Hair follicle dermal papilla cell (primary cell): Measurements from ENCODE around the gene NMBR.

DNA sequence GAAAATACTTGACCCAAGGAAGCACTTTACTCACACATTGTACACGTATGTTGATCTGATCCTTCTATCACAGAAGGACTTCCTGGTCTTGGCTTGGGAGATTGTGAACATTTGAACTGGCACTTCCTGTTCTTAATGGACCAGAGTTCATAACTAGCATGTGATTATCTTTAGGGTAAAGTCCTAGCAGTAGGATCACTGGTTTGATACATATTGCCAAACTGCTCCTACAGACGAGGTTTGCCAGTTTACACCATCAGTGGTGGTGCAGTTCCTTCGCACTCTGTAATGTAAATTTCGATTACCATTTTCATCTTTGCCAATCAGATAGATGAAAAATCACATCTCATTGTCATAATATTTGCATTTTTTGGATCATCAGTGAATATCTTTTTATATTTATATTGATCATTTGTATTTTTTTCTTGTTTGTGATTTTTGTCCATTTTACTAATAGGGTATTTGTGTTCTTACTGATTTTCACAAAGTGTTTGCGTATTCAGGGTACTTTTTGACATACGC is 12.9 kb downstream of the HECA start:
- CAGE, long polyA plus RNA: no peak

- CAGE, long polyA plus RNA: no peak
Measured at GRCh38 chr6:139161809-139162708, 27.2 kb downstream of the HECA start.

GRCh38 chr6:139474839-139475047 is 100.3 kb upstream of the CITED2 start:
- CAGE, long polyA plus RNA: no peak

DNA sequence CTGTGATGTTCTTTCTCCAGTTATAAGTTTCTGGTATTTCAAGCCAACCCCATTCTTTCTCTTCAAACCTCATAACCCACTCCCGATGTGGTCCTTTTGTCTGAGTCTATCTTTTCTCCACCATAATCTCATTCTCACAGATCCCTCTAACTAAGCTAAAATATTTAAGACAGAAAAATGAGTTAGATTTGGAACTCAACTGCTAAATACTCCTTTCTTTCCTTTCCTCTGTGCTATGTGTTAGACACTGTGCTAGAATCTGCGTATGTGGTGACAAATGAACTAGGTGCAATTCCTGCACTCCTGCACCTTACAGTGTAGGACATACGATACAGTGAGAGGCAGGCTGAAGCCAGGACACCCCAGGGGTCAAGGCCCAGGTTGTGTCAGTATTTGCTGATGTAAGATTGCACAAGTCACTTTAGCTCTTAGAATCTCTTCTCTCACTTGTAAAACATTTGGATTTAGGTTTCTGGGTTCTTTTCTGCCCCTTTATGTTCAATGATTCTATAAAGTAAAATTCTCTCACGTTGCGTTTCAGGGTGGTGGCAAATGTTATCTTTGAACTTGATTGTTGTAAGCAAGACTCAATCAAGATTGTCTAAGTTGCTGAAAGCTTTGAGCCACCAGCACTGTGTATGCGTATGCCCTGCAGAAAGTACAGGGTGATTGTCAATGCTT is 105.8 kb upstream of the CITED2 start:
- CAGE, long polyA plus RNA: no peak

DNA sequence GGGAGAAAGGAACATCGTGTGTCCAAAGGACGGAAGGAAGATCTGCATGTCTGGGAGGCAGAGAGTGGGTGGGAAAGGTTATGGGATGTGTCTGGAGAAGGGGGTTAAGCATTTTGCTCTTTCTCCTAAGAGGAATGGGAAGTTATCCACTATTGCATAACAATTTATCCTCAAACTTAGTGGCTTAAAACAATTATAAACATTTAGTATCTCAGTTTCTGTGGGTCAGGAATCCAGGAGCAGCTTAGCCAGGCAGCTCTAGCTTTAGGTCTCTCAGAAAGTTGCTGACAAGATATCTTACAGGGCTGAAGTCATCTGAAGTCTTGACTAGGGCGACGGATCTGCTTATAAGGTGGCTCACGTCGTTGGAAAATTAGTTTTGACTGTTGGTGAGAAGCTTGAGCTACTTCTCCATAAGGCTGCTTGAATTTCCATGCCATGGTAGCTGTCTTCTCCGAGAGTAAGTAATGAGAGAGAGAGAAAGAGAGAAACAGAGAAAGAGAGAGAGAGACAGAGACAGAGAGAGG is 229.3 kb upstream of the CITED2 start:
- CAGE, long polyA plus RNA: no peak

DNA sequence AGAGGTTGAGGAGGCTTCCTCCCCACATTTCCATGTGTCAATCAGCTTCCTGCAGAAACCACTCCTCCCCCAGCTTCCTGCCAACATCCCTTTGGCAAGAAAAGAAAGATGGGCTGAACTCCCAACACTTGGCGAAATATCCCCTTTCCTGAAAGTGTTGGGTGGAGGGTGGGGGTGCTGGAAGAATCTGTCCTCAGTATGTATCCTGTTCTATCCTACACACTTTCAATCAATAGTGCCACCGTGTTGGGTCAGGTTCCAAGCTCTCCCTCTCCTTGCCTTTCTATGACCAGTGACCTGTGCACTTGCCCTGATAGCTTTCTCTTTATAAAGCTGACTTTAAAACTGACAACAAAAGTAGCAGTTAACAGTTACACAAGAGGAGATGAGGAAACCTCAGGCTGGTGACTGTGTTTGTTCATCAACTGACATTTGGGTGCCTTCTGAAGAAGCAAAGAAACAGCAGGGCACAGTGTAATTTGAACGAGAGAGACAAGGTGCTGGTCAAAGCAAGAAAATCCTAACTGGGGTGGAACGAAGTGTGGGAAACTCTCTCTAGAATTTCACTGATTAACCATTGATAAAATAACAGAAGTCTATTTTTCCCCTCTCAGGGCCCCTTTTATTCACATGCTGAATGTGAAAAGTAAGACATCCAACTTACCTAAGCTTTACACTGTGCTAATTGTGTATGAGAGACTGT is 252.2 kb upstream of the CITED2 start:
- CAGE, long polyA plus RNA: no peak

DNA sequence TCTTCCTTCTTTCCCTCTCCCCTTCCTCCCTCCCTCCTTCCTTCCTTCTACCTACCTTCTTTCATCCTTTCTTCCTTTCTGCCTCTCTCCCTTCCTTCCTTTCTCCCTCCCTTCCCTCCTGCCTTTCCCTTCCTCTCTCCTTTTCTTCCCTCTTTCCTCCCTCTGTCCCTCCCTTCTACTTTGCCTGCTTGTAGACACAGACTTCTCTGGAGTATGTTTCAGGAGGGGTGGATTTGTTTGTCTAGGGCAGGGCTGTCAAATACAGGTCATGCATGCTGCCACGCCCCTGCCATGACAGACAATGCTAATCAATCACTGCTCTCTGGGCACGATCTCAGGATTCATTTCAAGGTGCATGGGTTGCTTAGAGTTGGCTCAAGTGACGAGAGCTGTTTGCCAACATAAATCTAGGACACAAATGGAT is 281.6 kb upstream of the CITED2 start:
- CAGE, long polyA plus RNA: no peak

- CAGE, long polyA plus RNA: no peak
Measured at GRCh38 chr6:139853143-139853771, 478.8 kb upstream of the CITED2 start.

DNA sequence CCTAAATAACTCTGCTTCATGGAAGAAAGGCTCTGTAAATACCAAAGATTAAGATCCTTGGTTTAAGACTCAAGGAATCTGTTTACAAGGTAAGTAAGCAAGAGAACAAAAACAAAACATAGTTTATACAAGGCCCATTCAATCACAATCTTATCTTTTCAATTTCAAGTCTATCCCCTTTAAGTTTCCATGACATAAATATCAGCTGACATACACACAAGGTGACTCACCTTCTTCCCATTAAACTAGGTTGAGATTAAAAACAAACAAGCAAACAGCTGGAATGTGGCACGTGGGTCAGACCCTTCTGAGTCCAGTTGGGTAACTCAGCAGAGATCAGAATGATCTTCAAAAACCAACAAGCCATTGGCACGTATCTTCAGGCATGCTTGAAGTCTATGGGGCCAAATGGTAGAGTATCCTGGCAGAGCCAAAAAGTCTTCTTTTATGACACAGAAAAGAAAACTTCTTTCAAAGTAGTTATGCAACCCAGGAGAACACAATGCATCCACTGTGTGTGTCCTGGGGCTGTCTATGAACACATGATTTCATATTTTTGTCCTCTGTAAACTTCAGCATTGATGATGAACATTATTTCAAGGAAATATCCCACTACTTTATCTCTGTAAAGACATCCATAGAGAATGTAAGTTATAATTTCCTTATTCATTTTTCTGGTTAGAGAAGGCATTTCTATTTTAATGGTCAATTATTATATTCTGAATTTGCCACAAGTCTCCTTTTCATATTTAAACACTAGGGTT is 603.5 kb upstream of the CITED2 start:
- CAGE, long polyA plus RNA: no peak

- CAGE, long polyA plus RNA: no peak
Measured at GRCh38 chr6:139981806-139982186, 607.3 kb upstream of the CITED2 start.

DNA sequence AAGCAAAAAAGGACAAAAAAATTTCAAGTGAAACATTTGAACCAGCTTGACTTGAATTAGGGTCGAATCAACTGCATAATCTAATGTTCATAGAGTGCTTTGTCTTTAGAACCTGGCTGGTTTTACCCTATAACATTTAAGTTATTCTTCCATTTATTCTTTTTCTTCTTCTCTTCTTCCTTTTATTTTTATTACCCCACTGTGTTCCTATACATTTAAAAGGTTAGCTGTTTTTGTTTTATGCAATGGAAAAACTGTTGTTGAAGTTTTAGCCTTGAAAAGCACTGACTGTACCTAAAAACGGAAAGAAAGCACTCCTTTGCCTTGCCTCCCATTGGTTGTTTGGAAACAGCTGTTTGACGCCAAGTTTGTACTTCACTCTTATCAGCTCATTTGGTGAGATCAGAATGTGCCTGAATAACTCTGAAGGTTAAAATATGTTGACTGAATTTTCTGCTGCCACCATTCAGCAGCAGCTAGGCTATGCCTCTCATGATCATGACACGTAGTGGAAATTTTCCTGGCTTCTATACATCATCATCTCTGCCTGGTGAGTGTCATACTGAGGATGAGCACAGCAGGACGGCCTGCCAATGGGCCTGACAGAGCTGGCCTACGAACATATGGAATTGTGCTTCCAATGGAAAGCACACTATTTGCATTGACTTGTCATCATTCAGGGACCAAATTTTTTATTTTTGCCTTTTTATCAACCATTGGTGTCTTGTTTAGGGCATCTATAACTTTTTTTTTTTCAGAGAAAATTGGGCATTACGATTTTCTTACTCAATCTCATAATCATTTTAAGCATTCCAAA is 704.8 kb upstream of the CITED2 start:
- CAGE, long polyA plus RNA: no peak

- CAGE, long polyA plus RNA: no peak
Measured at GRCh38 chr6:140313027-140313477, 938.6 kb upstream of the CITED2 start.

DNA sequence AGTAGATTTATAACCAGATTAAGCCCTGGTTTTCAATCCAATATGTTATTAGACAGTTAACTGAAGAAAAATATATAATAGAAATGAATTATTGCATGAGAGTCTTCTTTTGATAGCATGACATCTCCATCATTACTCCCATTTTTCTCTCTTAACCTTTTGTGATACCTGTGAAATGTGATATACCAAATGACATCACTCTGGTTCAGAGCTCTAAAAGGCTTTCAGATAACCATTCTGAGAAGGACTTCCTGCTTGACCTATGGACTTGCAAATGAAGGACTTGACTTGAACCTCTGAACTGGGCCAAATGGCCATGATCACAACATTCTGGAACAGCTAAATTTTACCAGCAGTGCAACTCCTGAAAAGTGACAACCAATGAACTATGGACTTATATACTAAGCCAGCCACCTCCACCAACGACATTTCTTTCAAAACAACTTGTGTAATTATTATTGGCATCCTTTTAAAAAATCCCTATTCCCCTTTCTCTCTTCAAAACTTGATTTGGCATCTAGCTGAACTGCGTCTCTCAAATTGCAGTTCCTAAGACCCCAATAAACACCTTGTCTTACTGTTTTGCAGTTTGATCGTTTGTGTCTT is 1085.8 kb upstream of the CITED2 start:
- CAGE, long polyA plus RNA: no peak

DNA sequence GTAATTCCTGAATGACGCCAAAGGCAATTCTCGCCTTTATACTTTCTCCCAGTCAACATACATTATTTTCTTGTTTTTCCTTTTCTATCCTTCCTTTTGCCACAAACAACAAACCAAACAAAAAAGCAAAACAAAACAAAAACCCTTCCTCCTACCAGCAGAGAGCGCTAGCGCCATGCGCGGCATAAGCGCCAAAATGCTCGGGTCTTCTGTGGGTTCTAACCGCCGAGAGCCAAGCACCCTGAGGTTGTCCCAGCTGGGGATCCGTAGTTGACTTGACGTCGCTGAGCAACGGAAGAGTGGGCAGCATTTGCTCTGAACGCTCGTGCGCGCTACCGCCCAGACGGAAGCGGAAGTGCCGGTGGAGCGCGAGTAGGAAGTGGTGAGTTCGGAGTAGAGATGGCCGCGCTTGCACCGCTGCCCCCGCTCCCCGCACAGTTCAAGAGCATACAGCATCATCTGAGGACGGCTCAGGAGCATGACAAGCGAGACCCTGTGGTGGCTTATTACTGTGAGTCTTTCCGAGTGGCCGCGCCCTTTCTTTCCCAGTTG is at the start of gene NMBR:
TSS of gene NMBR (minus strand) at position 234 of the 552 bp plus-strand sequence.
- CAGE, long polyA plus RNA: no peak

DNA sequence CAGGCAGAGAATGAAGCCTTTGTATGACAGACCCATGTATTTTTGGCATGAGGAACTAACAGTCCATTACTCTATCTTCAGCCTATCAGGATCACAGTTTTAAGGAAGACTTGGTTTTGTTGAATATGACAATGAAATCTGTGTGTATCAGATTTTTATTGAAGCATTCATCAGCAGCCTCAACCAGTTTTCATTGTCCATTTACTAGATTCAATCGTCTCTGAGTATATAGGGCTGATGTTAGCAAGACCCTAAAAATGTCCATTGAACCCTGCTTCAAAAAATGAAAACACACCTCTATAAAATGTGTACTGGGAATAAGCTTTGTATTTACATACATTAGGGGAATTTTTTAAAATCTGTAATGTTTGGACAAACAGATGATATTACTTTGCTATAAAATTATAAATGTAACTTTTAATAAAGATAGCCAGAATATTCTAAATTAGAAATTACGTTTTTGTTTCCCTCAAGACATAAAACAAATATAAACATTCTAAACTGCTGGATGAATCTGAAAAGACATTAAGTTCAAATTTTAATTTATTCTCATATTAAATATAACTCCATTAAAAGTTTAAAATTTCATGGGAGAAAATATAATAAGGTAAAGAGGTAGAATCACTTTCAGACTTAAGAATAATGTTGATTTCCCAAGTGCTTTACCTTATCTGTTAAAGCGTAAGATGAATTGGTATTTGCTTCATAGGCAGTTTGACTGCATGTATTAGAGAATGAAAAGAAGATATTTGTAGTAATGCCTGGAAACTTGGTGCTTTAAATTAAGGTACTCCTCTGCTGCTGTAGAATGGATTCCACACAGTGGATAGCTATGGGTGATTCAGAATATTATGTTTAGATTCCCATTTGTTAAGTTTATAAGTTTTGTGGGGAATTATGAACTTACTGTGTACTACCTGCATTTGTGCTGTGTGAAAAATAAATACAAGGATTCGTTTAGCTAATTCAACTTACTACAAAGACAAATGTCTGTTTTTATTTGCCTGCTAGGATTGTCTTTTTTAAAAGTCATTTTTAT is 71.9 kb downstream of the VTA1 start:
- CAGE, long polyA plus RNA: no peak

- CAGE, long polyA plus RNA: no peak
Measured at GRCh38 chr6:142819674-142819996, 125.3 kb downstream of the HIVEP2 start.

DNA sequence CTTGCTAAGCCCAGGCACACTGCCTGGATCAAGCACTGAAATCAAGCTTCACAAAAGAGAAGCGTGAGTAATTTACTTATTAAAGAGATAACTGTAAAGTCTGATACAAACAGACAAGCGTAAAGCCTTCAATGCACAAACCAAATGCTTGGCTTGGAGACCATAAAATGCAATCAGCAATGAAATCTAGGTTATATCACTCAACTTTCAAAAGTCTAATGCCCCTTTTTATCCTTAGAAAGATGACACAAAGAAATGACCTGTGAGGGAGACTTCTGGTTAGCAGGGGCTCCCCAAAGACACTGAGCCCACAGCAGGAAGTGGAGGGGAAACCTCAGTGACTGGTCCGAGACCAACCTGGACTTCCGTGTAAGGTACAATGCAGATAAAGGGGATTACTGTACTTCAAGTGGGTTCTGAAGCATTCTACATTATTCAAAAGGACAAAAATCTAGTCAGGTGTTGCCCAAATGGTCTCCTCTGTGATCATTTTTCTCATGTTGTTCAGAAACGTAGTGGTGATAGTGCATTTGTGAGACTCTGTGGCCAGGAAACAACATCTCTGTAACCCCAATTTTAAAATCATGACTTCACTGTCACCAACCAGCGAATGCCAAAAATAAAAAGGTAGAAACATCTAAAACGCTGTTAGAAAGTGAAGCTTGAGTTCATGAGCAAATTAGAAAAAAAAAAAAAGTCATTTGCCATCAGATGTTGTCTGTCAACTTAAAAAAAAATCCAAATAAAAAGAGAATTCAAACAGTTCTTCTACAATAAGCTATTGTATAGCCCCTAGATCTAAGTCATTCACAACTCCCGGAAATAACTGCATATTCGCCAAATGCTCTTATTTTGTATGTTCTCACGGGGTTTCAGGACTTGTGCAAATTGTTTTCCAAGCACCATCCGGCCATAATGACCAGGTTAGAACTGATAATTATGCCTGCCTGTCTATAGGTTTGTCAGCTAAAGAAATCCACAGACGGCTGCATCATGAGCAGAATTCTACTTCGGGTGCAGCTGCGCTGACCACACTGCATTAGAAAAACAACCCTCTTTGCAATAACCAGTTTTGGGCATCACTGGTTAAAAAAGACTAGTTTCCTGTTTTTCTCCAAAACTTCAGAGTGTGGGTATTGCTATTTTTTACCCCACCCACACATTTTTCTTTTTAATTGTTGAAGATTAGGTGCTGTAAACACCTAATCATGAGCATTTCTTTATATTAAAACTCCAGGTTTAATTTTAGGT is 88.0 kb downstream of the HIVEP2 start:
- CAGE, long polyA plus RNA: no peak

DNA sequence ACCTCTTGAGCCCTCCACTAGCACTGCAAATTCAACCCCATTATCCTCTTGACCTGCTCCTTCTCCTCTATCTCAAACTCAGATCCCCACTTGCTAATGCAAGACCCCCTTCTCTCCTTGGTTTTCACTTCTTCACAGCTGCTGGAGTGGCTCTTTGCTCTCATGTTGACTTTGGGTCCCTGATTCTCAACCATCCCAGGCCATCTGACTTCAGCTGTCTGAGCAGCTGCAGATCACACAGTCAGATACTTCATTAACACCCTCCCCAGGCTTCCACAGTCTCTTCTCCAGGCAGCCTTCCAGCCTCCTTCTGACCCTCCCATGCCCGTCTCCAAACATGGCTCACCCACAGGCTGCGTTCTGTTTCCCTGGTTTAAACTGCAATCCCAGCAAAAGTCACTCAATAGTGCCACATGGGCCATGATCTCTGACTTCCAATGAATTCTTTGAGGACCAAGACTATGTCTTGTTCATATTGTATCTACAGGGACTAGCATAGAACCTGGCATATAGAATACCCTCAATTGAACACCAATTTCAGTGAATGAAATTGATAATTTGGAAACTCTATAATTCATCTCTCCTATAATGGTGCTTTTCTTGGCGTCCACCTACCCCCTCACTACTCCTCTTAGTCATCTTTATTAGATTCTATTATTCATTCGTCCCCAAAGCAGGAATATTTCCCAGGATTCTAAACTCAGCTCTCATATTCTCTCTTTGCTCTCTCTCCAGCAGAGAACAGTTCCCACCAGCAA is 65.3 kb downstream of the HIVEP2 start:
- CAGE, long polyA plus RNA: no peak

DNA sequence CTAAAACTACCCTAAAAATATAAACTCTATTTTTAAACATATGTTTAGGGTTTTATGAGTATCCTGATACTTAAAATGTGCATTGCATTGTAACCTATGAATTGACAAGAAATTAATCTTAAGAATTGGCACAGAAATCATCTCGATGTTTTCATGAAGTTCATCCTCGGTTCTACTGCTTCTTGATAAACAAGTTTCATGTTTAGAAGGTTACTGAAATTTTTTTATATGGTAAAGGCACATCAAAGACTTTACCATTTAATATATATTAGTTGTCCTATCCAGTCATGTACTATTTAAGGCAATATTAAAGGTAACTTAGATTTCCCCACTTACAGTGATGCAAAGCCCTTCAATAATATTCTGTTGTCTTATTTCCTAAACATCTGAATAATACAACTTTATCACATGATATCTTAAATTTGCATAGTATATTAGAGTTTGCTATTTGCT is 16.7 kb downstream of the HIVEP2 start:
- CAGE, long polyA plus RNA: no peak

GRCh38 chr6:142943476-142944389 is 1.2 kb downstream of the HIVEP2 start:
- CAGE, long polyA plus RNA: no peak